ENCODE results near the genes LGR4, LIN7C, FBXO3 and NAT10.

DNA sequence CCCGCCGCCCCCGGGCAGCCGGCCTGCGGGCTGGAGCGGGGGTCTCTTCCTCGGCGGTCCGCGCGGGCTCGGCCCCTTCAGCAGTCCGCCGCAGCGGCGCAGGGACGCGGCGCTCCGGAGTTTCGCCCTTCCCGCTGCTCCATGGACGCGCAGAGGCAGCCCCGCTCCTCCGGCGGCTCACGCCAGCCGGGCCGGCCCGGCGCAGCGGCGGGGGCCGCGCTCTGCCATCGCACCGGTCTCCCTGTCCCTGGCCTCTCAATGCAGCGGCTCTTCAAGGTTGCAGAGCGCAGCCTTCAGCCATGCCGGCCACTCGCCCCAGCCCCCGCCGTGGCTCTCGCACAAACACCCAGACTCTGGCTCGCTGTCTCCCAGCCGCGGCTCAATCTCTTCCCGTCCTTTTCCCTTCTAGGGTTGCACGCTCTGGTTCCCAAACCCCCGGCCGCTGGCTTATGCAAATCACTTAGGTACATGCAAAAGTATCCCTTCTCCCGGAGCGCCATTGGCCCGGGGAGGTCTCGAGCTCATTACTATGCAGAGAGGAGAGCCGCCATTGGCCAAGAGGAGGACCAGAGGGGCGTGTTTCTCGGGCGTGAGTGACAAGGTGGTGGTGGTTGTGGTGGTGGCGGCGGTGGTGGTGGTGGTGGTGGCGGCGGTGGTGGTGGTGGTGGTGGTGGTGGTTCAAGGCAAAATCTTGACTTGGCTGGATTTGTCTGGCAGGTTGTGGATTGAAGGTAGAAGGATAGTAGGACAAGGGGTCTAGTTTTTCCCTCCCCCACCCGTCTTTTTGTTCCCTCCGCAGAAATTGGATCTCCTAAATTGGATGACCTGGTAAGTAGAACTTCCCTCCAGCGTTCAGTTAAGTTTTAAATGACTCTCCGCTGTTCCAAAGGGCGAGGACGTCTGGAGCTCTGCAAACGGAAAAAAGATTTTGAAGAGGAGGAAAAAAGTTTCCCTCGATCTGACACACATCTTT, at the start of gene LGR4:
LGR4 (minus strand) TSS at position 422 of the 973 bp plus-strand sequence.
- RRBS: 5% methylated on average over 34 of the region's 72 CpGs

DNA sequence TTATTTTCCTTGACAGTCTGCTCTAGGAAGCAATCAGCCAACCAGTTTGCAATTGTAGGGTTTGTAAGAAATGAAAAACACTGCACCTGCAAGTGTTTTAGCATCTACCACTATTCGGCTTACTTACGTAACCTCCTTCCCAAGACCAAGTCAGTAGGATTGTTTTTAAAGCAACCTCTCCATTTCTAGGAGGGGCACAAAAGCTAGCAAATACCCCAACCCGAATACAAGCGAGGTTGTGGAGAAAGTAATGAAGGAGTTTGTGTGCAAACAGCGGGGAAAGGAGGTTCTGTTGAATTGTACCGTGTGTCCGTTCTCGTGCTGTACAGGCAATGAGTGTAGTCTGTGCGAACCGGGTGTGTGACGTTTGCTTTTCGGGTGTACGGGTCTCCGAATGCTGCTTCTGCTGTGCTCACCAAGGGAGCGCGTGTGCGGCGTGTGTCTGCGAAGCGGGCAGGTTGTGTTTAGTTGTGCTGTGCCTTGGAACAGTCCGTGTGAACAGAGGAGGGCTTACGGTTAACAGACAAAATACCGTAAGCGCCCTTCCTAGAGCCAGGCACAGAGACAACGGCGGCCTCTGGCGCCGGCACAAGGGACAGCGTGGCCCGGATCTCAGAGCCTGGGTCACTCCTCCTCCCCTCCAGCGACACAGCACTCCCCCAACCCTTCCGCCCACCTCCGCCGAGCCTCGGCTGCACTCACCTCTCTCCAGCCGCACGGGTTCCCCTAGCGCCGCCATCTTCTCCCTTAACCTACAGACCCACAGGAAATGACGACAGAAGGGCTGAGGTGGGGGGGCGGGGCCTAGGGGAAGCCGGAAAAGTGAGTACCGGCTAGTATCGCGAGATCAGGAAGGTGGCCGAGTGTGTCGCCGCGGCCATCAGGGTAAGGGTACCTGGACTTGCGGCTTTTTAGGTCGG, at the start of gene LIN7C:
LIN7C (minus strand) TSS at position 756 of the 920 bp plus-strand sequence.
- RRBS: 9% methylated on average over 4 of the region's 51 CpGs

GRCh38 chr11:27698682-27699940, 1.1 kb downstream of the BDNF start:
- RRBS: 6% methylated on average over 9 of the region's 52 CpGs

DNA sequence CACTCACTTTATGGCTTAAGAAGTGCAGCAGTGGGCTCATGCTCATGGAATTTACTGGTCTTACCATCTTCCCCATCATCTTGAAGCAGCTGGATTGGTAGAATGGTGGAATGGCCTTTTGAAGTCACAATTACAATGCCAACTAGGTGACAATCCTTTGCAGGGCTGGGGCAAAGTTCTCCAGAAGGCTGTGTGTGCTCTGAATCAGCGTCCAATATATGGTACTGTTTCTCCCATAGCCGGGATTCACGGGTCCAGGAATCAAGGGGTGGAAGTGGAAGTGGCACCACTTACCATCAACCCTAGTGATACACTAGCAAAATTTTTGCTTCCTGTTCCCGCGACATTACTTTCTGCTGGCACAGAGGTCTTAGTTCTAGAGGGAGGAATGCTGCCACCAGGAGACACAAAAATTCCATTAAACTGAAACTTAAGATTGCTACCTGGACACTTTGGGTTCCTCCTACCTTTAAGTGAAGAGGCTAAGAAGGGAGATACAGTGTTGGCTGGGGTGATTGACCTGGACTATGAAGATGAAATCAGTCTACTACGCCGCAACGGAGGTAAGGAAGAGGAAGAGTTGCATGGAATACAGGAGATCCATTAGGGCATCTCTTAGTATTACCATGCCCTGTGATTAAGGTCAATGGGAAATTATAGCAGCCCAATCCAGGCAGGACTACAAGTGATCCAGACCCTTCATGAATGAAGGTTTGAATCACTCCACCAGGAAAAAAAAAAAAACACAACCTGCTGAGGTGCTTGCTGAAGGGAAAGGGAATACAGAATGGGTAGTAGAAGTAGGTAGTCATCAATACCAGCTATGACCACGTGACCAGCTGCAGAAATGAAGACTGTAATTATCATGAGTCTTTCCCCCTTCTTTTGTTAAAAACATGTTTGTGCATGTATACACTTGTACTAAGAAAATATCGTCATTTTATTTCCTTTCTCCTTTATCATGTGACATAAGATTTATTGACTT, 50.8 kb downstream of the METTL15 start:
- RRBS: no CpG with 5 or more reads among the region's 10 CpGs

GRCh38 chr11:29264293-29264836, 752.5 kb downstream of the KCNA4 start:
- RRBS: no CpG with 5 or more reads among the region's 4 CpGs

- RRBS: no CpG with 5 or more reads among the region's 2 CpGs
Measured at GRCh38 chr11:30992197-30992880, 377.2 kb downstream of the DCDC1 start.

DNA sequence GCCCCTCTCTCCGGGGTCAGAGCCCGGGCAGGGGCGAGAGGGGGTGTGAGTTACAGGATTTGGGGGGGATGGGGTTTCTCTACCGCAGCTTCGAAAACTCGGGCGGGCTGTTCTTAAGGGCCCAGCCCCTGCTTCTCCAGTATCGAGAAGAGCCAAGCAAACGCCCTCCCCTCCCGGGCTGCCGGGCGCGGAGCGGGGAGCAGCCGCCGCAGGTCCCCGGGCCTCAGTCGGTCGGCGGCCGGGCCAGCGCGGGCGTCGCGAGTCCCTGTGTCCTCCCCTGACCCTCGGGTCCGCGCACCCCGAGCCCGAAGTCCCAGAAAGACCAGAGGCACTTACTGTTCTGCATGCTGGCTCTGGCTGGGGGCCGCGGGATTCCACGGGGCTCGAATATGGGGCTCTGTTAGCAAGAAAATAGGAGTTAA, 5.0 kb downstream of the PAX6 start:
- RRBS: 88% methylated on average over 8 of the region's 35 CpGs

GRCh38 chr11:32426627-32427508, 8.5 kb downstream of the WT1 start:
- RRBS: 96% methylated on average over 22 of the region's 65 CpGs

DNA sequence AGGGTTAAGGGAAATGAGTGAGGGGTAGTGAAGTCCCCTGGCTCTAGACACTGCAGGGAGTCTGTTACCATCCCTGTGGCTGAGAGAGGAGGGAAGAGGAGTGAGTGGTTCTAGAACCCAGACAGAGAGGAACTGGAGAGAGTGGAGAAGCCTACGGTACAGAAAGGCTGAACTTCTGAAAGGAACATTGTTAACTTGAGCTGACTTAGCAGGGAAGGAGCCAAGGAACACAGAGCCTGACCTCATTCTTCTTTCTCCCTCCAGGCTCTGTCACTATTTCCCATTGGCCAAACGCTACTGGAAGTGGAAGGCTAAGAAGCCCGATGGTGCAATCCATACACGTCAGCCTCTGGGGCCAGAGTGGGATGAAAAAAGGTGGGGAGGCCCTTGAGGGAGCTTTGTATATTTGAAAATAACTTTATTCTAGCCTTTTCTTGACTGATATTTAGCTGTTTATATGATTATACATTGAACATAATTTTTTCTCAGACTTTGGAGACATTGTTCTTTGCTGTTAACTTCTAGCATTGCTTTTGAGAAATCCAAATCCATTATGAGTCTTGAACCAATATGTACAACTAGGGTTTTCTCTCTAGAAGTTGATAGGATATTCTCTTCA, 16.5 kb upstream of the WT1 start:
- RRBS: no CpG with 5 or more reads among the region's 4 CpGs

GRCh38 chr11:33017413-33017807, 1.7 kb downstream of the DEPDC7 start:
- RRBS: no CpG with 5 or more reads among the region's 8 CpGs

DNA sequence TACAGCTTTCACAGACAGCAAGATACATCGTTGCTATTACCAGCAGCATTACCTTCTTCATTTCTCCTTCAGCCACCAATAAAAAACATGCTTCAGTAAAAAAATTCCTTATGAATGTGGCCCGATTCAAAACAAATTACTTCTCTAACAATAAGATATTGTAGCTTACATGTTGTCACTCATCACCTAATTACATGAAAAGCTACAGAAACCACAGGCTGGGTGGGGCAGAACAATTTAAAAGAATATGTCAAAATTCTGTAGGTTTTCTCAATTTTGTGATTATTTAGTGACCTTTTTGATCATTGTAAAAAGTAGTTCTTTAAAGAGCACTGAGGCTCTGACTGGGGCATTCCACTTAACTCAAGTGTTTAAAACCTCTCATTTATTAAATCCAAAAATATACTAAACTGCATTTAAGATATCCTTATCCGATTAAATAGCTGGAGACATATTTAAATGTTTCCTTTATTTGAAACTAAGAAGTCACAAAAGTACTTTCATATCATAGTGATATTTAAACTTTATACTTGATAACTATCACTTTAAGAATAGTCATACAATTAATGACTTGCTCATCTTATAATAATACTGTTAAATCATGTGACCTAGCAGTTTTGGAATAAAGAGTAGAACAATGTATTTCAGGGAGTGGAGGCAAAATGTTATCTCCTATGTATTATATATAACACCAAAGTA, 23.0 kb downstream of the CSTF3 start:
- RRBS: no CpG with 5 or more reads among the region's 3 CpGs

- RRBS: no CpG with 5 or more reads among the region's 1 CpG
Measured at GRCh38 chr11:33277723-33278235, 20.6 kb downstream of the HIPK3 start.

DNA sequence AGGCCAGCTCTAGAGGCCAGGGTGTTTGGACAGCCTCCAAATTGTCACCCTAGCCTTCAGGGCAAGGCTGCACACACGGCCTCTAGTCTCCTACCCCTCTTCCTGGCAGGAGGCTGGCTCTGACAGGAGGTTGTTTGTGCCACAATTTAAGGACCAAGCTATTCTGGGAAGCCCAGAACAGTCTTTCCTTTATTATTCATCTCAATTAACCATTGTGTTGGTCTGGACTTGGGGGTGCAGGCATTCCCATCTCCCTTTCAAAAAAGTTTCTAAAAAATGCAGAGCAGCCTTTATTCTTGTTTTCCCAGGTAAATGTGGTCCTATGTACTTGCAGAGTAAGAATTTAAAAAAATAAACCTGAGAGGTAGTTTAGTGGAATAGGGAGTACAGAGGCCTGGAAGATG, 4.1 kb upstream of the C11orf91 start:
- RRBS: no CpG with 5 or more reads among the region's 1 CpG

DNA sequence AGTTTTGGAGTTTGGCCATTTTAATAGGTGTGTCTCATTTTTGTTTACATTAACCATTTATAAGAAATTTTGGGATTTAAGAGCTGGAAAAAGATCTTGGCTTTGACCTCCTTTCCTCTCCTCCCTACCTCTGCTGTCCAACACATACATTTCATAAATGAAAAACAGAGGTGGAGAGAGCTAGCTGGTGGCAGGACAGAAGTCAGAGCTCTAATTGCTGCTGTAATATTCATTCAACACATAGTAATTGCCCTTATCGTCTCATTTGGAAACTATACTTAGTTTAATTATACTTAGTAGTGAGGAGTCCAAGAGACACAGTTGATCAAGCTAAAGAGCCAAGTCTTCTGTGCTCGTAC, 15.0 kb upstream of the C11orf91 start:
- RRBS: no CpG with 5 or more reads among the region's 2 CpGs

GRCh38 chr11:33735741-33736125, 490 bp downstream of the CD59 start:
- RRBS: 7% methylated on average over 6 of the region's 27 CpGs

- RRBS: no CpG with 5 or more reads among the region's 7 CpGs
Measured at GRCh38 chr11:33772246-33772838, 2.0 kb downstream of the FBXO3 start.

GRCh38 chr11:33773800-33774763, at the start of gene FBXO3:
TSS of gene FBXO3 (minus strand) at chr11:33774520.
- RRBS: 5% methylated on average over 28 of the region's 81 CpGs

- RRBS: 5% methylated on average over 6 of the region's 47 CpGs
Measured at GRCh38 chr11:34104839-34105791, at the start of gene NAT10. TSS of gene NAT10 (plus strand) at chr11:34105629.

DNA sequence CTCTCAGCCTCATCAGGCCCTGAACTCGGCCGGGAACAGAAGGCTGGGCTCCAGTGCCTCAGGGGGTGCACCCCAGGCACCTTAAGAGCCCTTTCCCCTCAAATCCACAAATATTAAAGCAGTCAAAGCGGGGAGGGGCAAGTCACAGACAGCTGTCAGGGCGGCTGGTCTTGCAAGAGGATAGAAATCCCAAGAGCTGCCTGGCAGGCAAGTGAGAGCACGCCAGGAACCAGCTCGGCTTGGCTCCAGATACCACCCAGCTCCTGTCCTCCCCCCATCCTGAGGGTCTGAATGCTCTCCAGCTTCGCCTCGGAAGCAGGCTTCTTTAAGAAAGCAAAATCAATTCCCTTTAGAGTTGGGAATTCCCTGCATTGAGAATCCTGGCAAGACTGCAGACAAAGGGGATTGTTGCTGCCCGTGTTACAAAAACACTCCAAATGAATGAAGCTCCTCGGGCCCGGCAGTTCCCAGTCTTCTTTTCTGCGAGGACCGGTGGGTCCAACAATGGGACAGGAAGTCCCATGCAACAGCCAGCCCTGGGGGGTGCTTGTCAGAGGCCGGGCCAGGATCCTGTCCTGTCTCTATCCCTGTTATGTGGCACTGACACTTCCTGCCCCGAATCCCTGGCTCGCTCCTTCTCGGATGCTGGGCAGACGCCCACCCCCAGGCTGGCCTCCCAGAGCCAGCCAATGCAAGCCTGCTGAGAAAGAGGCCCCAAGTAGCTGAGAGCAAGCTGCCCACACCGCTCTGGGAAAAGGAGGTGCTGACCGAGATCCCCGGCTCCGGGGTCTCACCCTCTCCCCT, 80.9 kb downstream of the NAT10 start:
- RRBS: 90% methylated on average over 2 of the region's 22 CpGs

DNA sequence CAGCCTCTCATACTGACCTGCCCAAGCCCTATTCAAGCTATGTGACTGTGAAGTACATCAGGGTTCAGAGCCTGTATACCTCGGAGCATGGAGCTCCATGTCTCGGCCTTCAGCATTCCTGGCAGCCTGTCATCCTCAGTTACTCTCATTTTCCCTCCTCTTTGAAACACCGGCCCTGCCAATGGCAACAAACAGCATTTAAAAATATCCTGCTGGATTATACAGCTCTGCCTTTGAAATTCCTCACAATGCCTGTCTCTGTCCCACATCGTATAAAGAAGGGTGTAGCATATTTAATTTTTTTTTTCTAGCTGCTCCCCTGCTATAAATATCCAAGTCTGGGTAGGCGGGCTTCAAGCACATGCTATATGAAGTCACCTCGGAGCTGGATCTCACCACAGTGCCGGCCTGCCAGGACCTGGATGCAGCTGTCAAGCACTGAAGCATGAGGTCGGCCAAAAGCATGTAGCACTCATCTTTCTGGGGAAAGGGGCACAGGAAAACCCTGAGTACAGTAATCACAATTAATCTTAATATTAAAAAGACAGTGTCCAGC, 11.8 kb downstream of the ABTB2 start:
- RRBS: no CpG with 5 or more reads among the region's 8 CpGs